ENCODE measurements around a stretch of chr17.

DNA sequence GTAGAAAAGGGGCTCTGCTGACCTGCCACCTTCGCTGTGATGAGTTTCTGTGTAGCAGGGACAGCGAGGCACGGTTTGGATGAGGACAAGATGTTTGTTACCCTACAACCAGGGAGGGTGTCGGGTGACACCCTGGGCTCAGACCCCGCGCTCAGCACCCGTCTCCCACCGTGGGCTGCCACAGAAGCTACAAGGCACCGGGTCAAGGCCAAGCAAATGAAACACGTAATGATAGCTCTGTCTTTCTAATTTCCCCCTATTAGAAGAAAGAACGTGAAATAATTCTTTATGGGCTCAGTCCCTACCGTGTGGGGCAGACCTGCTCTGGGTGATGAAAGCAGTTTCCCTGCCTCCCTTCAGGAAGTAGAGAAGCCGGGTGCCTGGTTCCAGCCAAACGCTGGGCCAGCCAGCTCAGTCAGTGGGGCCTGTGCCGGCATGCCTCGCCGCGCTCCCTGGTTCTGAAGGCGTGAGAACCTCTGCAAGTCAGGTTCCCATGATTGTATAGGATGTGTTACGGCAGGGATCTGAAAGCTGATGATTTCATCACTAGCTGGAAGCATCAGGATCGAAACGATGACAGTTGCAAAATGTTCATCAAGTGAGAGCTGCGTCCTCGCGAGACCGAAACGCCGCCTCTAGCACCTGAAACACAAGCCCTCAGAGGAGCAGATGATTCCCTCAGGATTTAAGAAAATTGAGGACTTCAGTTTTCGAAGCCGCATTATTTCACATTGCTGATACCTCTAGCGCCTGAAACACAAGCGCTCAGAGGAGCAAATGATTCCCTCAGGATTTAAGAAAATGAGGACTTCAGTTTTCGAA lies 3.8 kb downstream of the ZNF750 start:
- PRO-cap = no peak

- PRO-cap = no peak
Measured at GRCh38 chr17:82837371-82838272, 2.2 kb downstream of the ZNF750 start.

GRCh38 chr17:82915300-82916029 lies 75.6 kb upstream of the ZNF750 start:
- PRO-cap = no peak

DNA sequence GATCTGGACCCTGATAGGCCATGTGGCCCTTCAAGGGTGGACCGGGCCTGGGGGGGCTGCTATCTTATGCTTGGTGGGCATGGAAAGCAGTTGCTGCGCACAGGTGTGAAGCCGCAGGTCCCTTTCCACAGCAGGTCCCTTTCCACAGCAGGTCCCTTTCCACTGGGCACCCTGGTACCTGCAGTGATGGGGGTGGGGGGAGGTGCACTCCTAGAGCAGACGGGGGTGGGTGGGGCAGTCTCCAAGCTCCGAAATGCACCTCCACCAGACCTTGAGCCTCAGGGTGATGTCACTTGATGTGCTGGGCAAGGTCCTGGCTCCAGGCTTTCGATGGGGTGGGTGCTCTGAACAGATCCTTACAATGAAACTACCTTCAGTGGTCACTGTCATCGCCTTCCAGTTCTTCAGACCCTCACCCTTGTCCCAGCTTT lies 1.6 kb upstream of the METRNL start:
- PRO-cap = no peak

- PRO-cap = no peak
Measured at GRCh38 chr17:83079794-83080303, 440 bp downstream of the METRNL start.

- PRO-cap = no peak
Measured at GRCh38 chr17:83082681-83084024, 3.7 kb downstream of the METRNL start.

DNA sequence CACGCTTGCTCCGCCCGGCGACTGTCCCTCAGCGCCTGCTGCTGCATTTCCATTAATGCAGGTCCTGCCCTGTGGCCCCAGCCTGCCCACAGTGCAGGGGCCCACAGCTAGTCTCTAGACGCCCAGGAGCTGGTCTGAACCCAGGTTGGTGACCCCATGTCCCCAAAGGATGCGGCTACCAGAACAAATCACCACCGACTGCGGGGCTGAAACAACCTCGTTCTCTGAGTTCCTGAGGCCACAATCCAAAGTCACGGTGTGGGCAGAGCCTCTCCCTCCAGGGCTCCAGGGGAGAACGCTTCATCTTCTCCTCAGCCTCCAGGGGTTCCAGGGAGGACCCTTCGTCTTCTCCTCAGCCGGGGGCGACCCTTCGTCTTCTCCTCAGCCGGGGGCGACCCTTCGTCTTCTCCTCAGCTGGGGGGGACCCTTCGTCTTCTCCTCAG lies 15.8 kb downstream of the METRNL start:
- PRO-cap = no peak

- PRO-cap = no peak
Measured at GRCh38 chr17:83125228-83125907, 46.0 kb downstream of the METRNL start.

- PRO-cap = no peak
Measured at GRCh38 chr17:83148936-83149135, 69.4 kb downstream of the METRNL start.

Measured in colic lymph node (tissue), 1 donor.